Myometrial cell (primary cell): ENCODE measurements around the genes MAGED2, RRAGB and ZXDA.

DNA sequence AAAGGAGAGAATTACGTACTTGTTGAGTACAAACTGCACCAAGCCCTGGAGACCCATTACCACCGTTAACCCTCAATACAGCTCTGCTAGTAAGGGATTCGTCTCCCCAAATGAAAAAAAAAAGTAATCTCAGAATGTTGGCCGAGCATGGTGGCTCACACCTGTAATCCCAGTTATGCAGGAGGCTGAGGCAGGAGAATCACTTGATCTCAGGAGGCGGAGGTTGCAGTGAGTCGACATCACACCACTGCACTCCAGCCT, 32.4 kb downstream of the GNL3L start:
- RAMPAGE, long total RNA: no peak

- RAMPAGE, long total RNA: no peak
Observed at GRCh38 chrX:54639091-54640265, 109.5 kb downstream of the GNL3L start.

DNA sequence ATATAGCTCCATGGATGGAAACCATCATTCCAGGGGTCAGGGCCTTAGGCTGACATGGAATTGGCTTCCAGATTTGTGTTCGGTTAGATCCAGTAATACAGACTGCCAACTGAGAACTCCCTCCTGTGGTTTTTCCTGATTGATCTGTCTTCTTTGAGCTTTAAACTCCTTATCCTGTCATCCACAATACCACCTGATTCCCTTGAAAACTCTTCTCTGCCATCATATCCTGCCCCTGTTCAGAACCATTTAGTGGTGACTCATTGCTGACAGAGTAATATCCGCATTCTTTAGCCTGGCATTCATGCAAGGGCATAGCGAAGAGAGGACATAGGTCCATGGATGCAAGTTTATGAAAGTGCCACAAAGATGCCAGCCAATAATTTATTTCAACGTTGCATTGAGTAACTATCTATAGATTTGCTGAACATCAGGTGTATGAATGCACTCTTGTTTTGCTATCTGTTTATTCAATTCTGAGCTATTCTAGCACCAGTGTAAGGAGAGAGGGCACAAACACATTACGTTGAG, 76.6 kb downstream of the ITIH6 start:
- RAMPAGE, long total RNA: no peak

- RAMPAGE, long total RNA: no peak
Observed at GRCh38 chrX:54807343-54807835, at the start of gene MAGED2. MAGED2 (plus strand) TSS chrX:54807745.

DNA sequence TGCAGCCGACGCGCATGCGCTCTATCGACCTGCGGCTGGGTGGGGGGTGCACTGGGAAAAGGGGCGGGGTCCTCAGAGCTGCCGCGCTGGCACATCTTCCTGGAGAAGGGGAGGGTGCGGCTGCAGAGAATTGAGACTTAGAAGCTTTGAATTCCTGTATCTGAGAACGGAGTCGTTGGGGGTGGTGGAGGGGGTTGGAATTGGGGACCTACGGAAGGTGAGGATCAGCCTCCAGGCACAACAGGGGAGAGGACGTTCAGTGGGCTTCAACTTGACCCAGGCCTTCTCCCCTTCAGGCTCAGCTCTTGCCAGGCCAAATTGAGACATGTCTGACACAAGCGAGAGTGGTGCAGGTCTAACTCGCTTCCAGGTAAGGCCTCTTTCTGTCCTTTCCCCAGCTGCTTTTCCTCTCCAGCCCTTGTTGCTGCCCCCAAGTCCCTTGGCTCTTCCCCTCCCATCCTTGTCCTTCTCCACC, 1.5 kb downstream of the MAGED2 start:
- RAMPAGE, long total RNA: start-site peak on the plus strand centred at position 108 of the sequence, 67 bp wide, 134 and 45 reads in 2 replicates

GRCh38 chrX:55007352-55008350, 7.5 kb downstream of the APEX2 start:
- RAMPAGE, long total RNA: no peak

GRCh38 chrX:55717268-55717998, at the start of gene RRAGB:
RRAGB (plus strand) TSS chrX:55717749.
- RAMPAGE, long total RNA: start-site peak on the plus strand at chrX:55717753-55717788, 69 and 58 reads in 2 replicates

DNA sequence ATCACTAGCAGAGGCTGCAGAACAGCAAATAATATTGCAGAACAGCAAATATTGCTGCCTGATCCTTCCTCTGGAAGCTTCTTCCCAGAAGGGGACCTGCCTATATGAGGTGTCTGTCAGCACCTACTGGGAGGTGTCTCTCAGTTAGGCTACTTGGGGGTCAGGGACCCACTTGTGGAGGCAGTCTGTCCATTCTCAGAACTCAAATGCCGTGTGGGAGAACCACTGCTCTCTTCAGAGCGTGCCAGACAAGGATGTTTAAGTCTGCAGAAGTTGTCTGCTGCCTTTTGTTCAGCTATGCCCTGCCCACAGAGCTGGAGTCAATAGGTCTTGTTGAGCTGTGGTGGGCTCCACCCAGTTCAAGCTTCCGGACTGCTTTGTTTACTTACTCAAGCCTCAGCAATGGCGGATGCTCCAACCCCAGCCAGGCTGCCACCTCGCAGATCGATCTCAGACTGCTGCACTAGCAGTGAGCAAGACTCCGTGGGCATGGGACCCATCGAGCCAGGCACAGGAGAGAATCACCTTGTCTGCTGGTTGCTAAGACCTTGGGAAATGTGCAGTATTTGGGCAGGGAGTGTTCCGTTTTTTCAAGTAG, 68.6 kb upstream of the UBQLN2 start:
- RAMPAGE, long total RNA: no peak

GRCh38 chrX:56786731-56787399, 57.8 kb downstream of the NBDY start:
- RAMPAGE, long total RNA: no peak

- RAMPAGE, long total RNA: no peak
Observed at GRCh38 chrX:56800591-56801204, 71.7 kb downstream of the NBDY start.

- RAMPAGE, long total RNA: no peak
Observed at GRCh38 chrX:57592971-57593292, 1.1 kb downstream of the ZXDB start.

DNA sequence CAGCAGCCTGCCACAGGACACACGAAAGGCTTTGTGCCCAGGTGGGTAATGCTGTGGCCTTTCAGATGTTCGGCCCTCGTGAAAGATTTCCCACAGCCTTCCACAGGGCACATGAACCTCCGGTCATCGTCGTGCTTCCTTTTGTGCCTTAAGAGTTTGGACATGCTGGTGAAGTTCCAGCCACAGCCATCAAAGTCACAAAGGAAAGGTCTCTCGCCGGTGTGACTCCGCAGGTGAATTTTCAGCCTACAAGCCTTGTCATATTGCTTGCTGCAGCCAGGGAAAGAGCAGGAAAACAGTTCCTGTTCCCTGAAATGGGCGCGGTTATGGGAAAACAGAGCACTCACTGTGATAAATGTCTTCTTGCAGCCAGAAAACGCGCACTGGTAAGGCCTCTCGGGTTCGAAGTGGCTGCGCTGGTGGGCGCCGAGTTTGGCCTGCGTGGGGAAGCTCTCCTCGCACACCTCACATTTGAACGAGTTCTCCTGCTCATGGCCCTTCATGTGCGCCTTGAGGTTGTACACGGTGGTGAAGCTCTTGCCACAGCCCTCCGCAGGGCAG, 1.3 kb downstream of the ZXDA start:
- RAMPAGE, long total RNA: no peak

DNA sequence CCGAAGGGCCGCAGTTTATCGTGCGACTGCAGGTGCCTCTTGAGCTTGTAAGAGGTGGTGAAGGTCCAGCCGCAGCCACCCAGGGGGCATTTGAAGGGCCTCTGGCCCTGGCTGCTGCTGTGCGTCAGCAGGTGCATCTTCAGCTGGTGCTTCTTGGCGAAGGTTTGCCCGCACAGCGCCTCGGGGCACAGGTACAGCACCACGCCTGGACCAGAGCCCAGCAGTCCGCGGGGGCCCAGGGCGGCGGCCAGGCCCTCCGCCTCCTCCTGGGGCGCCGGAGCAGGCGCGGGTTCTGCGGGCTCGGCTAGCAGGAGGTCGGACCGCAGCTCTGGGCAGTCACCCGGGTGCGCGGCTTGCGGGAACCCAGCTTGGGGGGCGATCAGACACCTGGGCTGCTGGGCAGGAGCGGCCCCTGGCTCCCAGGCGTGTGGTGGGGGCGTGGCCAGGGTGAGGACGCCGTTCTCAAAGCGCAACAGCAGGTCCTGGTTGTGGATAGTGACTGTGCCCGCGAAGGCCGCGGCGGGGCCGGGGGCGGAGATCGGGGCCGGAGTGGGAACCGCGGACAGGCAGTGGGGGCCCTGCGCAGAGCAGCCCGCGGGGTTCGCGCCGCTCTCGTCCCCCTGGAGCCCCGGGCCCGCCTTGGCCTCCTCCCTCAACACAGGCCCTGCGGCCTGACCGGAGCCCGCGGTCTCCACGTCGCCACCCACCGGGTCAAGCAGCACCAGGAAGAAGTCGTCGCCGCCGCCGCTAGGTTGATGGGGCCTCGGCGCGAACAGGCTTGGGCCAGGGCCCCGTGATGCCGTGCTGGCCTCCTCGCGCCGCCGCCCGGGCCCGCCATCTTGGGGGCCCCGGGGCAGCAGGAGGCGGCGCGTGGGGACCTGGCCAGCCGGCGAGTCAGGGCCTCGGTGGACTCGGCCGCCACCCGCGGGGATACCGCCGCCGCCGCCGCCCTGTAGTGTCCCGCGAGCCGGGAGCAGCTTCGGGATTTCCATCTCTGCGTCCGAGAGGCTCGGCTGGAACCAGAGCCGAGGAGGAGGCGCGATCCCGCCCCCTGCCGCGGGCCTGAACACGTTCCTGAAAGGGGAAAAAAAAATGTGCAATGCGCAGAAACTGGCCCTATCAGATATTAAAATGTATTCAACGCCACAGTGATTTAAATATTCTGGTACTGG, at the start of gene ZXDA:
TSS of gene ZXDA (minus strand) at position 1,030 of the 1,172 bp plus-strand sequence.
- RAMPAGE, long total RNA: no peak

DNA sequence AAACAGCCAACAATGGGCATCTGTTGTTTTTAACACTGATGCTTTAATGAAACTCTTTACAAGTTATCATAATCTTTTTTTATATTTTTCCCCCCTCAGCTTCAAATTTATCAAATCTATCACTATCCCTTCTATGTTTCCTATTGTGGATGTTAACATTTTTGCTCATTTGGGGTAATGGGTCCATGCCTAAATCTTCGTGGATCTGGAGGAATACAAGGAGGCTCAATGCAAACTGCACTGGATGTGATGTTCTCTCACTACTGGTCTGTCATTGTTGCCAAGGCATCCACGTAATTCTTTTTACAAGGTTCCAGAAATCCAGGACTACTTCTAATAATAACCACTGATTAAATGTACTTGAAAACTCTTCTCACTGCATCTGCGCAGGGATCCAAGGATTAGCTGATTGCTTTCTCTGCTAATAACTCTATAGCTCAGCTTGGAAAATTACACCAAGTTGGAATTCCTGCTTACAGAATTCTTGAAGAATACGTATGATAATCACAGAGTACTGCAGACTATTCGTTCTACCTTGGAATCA, 472.3 kb downstream of the SPIN4 start:
- RAMPAGE, long total RNA: no peak

DNA sequence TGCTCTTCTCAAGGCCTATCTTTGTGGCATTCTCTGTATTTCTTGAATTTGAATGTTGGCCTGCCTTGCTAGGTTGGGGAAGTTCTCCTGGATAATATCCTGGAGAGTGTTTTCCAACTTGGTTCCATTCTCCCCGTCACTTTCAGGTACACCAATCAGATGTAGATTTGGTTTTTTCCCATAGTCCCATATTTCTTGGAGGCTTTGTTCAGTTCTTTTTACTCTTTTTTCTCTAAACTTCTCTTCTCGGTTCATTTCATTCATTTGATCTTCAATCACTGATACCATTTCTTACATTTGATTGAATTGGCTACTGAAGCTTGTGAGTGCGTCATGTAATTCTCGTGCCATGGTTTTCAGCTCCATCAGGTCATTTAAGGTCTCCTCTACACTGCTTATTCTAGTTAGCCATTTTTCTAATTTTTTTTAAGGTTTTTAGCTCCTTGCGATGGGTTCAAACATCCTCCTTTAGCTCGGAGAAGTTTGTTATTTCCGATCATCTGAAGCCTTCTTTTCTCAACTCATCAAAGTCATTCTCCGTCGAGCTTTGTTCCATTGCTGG, 99.8 kb upstream of the SPIN4 start:
- RAMPAGE, long total RNA: no peak

GRCh38 chrX:63555655-63556299, 204.6 kb upstream of the SPIN4 start:
- RAMPAGE, long total RNA: no peak

- RAMPAGE, long total RNA: no peak
Observed at GRCh38 chrX:63753932-63754263, 31.1 kb downstream of the ARHGEF9 start.

- RAMPAGE, long total RNA: no peak
Observed at GRCh38 chrX:64204042-64204576, 1.4 kb downstream of the AMER1 start.

- RAMPAGE, long total RNA: no peak
Observed at GRCh38 chrX:64204577-64205117, 861 bp downstream of the AMER1 start.

DNA sequence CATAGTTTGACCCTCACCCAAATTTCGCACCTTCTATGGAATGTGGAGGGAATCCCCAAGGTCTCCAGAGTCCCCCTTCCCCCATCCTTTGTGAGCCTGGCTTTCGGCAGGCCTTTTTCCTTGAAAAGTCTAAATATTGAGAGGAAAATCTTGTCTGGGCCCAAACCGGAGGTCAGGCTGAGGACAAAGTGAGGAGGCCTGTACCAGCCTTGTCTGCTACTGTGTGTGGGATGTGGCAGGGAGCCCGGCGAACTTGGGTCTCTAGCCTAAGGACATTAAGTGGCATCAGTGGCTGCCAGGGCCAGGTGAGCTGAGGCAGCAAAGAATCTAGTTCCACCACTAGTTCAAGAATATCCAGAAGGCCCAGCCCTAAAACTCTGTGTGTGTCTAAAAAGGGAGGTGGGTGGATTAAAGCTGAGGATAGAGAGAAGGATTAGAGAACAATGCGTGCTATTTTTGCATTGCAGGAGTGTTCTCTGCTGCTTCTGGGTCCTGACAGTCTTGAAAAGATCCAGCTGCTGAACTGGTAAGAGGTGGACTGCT, 1.1 kb upstream of the AMER1 start:
- RAMPAGE, long total RNA: no peak